Bronchus fibroblast of lung (primary cell): Measurements from ENCODE around the genes MRPS26 and PANK2.

DNA sequence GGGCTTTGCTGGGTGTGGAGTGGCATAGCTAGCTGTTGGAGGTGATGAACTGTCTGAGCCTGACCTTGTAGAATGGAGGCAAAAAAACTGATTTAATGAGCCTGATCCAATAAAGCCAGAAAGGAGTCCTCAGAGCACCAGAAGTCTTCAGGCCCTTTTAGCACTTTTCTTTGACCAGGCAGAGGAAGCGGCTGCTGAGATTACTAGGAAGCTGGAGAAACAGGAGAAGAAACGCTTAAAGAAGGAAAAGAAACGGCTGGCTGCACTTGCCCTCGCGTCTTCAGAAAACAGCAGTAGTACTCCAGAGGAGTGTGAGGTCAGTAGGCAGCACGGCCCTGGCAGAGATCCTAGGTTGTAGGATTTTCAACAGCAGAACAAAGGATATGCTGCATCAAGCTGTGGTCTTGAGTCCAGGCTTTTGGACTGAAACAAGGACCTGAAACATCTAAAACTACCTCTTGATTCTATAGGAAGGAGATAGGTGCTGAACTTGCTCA lies 4.5 kb downstream of the NOP56 start:
- RAMPAGE, long total RNA: no peak

- RAMPAGE, long total RNA: no peak
Observed at GRCh38 chr20:2692906-2693755, 551 bp downstream of the EBF4 start.

DNA sequence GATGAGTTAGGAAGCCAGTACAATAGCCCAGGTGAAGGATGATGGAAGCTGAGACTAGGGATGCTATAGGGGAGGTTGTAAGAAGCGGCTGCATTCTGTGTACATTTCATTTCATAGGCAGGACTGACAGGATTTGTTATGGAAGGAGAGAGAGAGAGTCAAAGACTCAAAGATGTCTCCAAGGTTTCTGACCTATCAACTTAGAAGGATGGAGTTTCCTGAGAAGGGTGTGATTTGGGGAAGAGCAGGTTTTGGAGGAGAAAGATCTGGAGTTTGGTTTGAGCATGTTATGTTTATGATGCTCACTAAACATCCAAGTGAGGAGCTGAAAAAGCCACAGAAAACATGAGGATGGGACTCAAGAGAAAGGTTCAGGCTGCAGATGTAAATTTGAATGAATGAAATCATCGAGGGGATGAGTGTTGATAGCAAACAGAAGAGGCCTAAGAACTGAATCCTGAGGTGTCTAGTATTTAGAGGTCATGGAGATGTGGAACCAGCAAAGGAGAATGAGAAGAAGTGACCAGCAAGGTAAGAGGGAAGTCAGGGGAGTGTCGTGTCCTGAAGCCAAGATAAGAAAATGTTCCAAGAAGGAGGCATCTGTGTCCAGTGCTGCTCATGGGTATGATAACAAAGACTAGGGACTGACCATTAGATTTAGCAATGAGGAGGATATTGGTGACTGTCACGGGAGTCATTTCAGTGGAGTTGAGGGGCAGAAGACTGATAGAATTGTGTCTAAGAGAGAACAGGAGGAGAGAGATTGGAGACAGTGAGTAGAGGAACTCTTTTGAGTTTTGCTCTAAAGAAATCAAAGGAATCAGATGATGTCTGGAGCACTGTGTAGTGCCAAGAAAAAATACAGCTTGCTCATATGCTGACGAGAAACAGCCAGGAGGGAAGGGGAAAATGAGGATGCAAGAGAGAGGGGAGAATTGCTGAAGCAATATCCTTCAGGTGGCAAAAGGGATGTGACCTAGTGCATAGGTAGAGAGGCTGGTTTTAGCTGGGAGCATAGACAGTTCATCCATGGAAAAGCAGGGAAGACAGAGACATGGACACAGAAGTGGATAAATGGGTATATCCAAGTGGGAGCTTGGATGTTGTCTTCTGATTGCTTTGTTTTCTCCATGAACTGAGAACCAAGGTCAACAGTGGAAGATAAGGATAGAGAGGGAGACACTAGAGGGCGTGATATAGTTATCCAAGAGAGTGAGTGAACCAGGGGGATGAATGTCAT lies 20.1 kb downstream of the EBF4 start:
- RAMPAGE, long total RNA: no peak

GRCh38 chr20:2975233-2975994 lies 68.0 kb upstream of the GNRH2 start:
- RAMPAGE, long total RNA: no peak

DNA sequence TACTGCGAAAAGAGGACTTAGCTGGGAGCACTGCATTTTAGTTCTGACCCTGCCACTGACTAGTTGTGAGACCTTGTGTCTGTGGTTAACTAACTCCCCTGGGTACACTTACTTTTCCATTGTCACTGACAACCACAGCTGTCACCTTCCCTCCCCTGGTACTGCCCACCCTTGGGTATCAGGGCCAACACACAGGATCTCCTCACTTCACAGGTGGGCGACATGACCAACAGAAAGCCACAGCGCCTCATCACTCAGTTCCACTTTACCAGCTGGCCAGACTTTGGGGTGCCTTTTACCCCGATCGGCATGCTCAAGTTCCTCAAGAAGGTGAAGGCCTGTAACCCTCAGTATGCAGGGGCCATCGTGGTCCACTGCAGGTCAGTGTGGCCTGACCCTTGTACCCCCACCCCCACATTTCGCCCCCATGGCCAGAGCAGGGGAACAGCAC lies 21.6 kb upstream of the GNRH2 start:
- RAMPAGE, long total RNA: no peak

- RAMPAGE, long total RNA: no peak
Observed at GRCh38 chr20:3044990-3046152, at the start of gene MRPS26. Gene MRPS26, plus strand, starts transcription at chr20:3046052.

GRCh38 chr20:3163707-3164446 lies 4.2 kb upstream of the FASTKD5 start:
- RAMPAGE, long total RNA: no peak

DNA sequence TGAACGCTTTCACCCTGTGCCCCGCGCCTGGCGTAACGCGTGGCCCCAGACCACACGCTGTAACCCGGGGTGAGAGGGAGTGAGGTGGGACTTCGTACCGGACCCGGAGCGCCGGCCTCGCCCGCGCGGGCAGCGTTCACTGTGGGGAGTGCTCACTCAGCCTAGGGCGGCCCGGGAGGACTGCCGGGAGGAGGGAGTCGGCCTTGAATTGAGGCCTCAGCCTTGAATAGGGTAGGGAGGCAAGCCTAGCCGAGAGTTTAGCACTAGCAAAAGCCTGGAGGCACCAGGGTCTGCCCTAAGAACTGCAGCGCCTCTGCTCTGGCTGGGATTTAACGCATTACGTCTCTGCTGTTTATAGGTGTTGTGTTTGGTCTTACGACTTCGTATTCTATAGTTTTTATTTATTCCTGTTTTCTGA lies 891 bp upstream of the LZTS3 start:
- RAMPAGE, long total RNA: no peak

- RAMPAGE, long total RNA: no peak
Observed at GRCh38 chr20:3209879-3210369, 626 bp downstream of the ITPA start.

GRCh38 chr20:3221701-3222182 lies 12.4 kb downstream of the ITPA start:
- RAMPAGE, long total RNA: no peak

DNA sequence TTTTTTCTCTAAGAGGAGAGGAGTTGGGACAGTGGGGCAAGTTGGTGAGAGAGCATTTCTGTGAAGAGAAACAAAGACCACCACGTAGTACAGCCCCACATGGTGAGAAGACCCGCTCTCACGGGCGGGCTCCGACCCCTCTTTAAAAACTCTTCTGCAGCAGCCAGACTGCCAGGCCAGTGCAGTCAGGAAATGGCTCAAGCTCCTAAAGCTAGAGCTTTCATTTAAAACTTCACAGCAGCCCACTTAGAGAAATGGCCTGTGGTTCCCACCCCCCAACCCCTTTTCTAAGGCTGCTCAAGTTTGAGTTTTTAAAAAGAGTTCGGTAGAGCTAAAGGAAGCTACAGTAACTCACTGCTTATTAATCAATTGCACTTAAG lies 11.5 kb upstream of the SLC4A11 start:
- RAMPAGE, long total RNA: no peak

DNA sequence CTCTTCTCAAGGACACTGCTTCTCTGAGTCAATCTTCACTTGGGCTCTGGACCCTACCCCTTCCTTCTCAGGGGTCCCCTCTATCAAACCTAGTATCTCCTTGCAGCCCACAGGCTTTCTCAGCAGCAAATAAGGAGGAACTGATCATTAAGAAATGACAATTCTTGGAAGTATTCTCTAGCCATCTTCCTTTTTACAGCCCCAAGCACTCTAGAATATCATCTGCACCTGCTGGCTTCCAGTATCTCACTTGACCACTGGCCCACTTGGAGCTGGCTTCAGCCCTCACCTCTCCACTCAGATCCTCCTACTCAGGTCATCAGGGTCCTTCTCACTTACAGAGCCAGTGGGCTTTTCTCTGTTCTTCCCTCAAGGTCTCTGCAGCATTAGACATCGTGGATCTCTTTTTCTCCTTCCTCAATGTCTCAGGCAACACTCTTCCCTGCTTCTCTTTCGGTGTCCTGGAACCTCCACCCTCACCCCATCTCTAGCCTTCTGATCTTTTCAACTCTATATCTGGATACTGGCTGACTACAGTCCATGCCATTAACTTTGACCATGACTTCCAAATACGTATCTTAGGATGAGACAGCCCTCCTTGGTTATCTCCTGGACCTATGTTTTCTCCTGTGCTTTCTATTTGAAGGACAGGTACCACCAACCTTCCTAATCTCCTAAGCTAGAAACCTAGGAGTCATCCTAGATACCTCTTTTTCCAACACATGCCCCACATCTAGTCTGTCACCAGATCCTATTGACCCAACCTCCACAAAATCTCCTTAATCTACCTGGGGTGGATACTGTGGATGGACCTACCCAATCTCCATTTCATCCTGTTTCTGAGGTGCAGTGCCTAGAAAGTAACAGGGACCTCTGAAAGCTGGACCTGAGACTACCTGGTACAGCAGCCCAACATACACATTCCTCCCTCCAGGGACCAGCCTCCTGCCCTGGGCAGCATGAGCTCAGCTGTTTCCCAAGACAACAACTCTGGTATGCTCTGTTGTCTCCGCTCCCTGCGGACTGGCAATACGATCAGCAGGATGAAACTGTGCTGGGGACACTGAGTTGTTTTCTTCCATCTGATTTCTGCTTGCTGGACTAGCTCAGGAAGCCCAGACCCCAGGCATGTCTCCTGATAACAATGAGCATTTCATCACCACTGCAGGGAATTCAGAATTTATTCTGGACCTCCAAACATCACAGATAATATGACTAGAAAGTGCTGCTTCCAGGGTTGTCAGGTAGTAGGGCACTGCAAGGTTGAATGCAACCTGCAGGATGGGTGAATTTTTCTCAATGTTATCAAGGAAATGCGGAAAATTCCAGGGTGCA lies 38.4 kb upstream of the SLC4A11 start:
- RAMPAGE, long total RNA: no peak

DNA sequence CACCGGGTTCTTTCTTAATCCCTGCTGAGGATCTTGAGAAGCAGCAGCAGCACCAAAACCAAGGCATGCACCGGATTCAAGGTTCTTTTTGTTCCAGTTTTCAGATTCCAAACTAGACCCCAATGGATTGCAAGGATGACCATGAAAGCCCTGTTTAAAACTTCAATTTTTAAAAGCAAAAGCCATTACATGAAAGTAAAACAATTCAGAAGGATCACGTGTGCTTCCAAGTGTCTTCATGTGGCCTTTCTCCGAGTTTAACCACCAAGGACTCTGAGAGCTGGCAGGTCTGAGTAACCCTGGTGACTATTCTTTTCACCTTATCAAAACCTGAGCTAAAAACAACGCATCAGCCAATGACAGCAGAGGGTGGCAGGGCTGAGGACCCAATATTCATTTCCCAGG lies 46.8 kb downstream of the DNAAF9 start:
- RAMPAGE, long total RNA: no peak

GRCh38 chr20:3383143-3383473 lies 24.4 kb downstream of the DNAAF9 start:
- RAMPAGE, long total RNA: no peak

DNA sequence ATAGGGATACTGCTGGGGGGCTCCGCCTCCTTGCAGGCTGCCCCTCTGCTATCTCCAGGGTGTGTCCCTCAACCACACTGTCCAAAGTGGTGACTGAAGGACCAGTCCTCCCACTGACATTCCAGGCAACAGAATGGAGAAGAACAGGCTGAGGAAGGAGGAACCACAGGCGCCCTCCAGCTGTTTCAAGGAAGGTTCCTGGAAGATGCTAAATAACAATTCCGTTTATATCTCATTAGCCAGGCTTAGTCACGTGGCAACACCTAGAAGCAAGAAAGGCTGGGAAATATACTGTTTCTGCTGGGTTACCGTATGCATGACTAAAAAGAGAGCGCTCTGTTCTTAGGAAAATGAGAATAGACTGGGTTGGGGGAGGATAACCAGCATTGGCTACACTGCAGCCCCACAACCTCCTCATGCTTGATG lies 4.8 kb upstream of the HSPA12B start:
- RAMPAGE, long total RNA: no peak

- RAMPAGE, long total RNA: no peak
Observed at GRCh38 chr20:3729923-3730630, 2.4 kb upstream of the HSPA12B start.

- RAMPAGE, long total RNA: no peak
Observed at GRCh38 chr20:3739280-3739714, 6.8 kb downstream of the HSPA12B start.

DNA sequence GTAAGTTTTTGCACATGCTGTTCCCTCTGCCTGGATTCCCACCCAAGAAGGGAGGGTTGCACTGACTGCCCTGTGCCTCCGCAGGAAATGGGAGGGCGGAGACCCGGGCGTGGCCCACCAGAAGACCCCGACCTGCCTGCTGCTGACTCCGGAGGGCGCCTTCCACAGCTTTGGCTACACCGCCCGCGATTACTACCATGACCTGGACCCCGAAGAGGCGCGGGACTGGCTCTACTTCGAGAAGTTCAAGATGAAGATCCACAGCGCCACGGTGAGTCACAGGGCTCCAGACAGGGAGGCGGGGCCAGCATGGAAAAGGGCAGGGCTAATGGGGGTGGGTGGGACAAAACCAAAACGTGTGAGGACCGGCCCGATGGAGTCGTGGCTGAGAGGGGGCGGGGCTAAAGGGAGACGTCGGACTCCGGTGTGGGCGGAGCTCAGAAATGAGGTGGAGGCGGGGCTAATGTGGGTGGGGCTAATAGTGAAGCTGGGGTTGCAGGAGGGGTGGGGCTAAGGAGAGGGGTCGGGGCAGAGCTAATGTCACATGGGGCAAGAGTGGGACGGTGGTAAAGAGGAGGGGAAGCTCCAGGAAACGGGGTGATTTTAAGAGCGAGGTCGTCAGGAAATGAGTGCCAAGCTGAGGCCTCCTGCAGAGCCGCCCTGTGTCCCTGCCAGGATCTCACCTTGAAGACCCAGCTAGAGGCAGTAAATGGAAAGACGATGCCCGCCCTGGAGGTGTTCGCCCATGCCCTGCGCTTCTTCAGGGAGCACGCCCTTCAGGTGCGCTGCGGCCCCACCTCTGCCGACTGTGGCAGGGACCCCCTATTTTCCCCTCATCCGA lies 12.6 kb downstream of the HSPA12B start:
- RAMPAGE, long total RNA: no peak

DNA sequence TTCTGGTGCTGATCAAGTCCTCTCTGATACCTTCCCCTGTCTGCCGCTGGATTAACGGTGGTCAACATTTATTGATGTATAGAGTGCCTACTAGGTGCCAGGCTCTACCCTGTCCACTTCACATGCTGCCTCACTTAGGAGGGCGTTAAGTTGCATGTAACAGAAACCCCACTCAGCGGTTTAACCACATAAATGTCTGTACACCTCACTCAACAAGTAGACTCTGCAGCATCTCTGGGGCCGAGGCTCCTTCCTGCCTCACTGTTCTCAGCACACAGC lies 4.5 kb upstream of the AP5S1 start:
- RAMPAGE, long total RNA: no peak

GRCh38 chr20:3888608-3889517 lies at the start of gene PANK2:
Gene PANK2, plus strand, starts transcription at chr20:3889387.
- RAMPAGE, long total RNA: no peak